ENCODE data around the gene PLD1.

DNA sequence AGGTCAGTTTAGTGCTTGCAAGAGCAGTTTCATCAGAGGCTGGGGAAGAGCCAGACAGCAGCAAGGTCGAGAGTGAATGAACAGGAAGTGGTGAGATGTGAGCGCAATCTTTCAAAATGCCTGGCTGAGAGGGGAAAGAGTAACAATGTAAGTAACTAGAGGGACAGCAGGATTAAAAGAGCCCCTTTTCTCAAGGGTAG, 30.8 kb upstream of the GPR160 start:
- PRO-cap, result no peak
- RAMPAGE, long total RNA, 4 experiments, result no peak in any of the 4 experiments

GRCh38 chr3:170180032-170180319, 1.6 kb downstream of the PHC3 start:
- PRO-cap, result no peak
- RAMPAGE, long total RNA, 4 experiments, result no peak in any of the 4 experiments

DNA sequence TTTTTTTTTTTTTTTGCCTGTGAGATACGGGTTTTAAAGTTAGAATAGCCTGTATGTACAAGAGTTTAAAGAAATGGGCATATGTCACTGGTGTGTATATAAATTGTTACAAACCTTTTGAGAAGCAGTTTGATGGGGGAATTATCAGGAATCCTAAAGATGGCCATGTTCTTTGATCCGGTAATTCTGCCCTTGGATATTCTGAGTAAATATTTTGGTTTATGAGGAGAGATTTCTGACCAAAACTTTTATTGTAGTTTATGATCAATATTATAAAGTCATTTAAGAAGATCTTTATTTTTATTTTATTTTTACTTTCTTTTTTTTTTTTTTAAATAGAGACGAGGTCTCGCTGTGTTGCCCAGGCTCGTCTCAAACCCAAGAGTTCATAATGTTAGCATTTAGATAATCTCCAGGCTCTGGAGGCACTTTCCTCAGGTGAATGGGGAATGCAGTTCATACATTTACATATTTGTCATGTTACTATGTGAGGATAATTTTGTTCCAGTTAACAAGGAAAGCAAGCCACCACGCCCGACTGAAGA, 64.3 kb downstream of the PRKCI start:
- PRO-cap, result no peak
- RAMPAGE, long total RNA, 4 experiments, result no peak in any of the 4 experiments

DNA sequence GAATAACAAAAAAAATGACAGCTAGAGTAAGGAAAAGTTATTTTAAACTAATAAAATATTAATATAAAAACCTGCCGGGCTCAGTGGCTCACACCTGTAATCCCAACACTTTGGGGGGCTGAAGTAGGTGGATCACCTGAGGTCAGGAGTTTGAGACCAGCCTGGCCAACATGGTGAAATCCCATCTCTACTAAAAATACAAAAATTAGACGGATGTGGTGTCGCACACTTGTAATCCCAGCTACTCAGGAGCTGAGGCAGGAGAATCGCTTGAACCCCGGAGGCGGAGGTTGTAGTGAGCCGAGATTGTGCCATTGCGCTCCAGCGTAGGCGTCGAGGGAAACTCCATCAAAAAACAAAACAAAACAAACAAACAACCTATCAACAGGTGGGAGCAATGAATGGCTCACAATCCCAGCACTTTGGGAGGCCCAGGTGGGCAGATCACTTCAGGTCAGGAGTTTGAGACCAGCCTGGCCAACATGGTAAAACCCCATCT, 4.7 kb downstream of the SKIL start:
- PRO-cap, result no peak
- RAMPAGE, long total RNA, 4 experiments, result no peak in any of the 4 experiments

DNA sequence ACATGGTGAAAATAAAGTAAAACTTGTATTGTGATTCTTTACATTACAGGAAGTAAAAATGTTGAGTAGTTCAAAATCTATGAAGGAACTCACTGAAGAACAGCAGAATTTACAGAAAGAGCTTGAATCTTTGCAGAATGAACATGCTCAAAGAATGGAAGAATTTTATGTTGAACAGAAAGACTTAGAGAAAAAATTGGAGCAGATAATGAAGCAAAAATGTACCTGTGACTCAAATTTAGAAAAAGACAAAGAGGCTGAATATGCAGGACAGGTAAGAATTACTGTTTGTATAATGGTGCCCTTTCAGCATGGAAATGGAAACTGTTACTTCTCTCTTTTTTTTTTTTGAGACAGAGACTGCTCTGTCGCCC, 27.7 kb upstream of the CLDN11 start:
- PRO-cap, result no peak
- RAMPAGE, long total RNA, 4 experiments, result no peak in any of the 4 experiments

DNA sequence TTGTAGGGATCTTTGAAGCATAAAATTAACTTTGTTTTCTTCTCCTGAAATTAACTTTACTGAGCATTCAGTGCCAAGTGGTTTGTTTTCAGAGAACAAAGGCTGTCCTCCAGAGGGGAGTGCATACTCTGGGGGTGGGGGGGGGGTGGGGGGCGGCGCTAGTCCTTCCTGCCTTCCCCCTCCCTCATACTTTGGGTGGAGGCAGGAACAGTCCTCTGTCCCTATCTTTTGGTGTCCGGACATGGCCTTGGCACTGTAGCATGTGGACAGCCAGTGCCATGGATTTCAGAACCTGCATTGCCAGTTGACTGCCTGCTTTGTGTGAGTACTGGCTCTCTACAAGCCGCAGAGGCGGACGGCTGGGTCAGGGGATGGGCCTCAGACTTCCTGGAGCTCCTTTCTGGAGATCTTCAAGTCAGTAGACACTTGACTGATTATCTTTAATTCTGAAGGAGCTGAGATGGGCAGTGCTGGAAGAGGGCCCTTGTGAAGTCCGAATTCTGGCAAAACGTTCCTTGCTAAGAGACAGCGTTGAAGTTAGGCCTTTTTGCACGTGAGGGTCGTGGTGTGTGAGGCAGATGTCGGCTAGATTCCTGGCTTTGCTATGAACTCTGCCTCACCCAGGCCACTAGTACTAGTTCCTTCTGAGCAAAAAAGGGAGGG, 2.5 kb downstream of the CLDN11 start:
- PRO-cap, result no peak
- RAMPAGE, long total RNA, 4 experiments, result no peak in any of the 4 experiments

DNA sequence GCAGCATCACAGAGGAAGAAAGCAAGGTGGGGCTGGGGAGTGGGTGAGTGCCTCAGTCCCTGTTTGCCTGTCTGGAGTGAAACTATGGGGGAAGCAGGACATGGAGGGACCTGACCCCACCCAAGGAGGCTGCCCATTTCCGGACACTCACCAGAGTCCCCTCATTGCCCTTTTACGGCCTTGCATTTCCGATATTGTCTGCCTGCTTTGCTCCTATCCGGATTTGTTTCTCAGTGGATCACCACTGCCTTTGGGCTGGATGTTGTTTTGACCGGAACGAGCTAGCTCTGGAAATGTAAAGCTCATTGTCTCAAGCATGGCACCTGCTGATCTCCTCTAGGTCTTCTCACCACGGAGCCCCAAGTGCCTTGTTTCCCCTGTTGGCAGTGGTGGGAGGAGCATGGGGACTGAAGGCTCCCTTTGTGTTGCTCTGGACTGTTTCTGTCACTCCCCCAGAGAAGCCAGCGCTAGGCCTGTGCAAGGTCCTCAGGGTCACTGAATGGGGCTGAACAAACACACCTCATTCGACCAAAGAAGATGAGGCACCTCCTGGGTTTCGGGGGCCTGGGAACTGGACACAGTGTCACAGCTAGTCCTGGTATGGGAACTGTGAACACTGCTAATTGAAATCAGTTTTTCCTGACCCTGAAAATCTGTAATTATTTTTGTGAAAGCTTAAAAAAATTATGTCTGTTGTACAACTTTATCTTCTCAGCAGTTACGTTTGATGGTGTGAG, 7.1 kb downstream of the CLDN11 start:
- PRO-cap, result no peak
- RAMPAGE, long total RNA, 4 experiments, result no peak in any of the 4 experiments

DNA sequence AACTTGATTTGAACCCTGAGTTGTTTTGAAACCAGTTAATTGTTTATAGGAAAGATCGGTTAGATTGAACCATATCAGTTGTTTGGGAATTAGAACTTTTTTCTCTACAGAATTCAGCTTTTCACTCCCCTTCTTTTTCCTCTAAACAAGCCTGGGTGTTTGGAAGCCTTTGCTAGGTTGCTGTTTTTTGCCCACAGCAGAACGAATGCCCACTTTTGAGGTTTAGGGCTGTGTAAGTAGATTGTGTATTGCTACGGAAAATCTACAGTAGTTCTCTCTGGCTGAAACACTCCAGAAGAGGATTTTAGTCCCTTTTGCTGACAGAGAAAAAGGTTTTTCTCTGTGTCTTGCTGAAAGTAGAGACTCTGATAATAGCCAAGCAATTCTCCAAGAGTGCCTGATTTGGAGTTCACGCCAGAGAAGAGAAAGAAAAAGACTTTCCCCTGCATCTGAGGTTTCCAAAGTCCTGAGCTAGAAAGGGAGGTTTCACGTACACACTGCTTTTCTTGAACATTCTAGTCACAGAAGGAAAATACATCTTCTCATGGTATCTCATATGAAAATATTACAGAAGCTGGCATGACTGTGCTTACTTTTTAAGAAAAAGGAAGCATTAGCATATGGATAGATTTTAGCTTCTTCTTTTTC, 11.3 kb downstream of the CLDN11 start:
- PRO-cap, result no peak
- RAMPAGE, long total RNA, 4 experiments, result no peak in any of the 4 experiments

DNA sequence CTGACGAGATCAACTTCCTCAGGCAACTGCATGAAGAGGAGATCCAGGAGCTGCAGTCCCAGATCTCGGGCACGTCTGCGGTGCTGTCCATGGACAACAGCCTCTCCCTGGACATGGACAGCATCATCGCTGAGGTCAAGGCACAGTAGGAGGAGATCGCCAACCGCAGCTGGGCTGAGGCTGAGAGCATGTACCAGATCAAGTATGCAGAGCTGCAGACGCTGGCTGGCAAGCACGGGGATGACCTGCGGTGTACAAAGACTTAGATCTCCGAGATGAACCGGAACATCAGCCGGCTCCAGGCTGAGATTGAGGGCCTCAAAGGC, 77.4 kb downstream of the CLDN11 start:
- PRO-cap, result no peak
- RAMPAGE, long total RNA, 4 experiments, result no peak in any of the 4 experiments

- PRO-cap, result no peak
- RAMPAGE, long total RNA, 4 experiments, result no peak in any of the 4 experiments
These were observed 621 bp downstream of the SLC7A14 start for GRCh38 chr3:170585100-170585808.

GRCh38 chr3:170884150-170884992, 14.4 kb upstream of the RPL22L1 start:
- PRO-cap, result no peak
- RAMPAGE, long total RNA, 4 experiments, result no peak in any of the 4 experiments

DNA sequence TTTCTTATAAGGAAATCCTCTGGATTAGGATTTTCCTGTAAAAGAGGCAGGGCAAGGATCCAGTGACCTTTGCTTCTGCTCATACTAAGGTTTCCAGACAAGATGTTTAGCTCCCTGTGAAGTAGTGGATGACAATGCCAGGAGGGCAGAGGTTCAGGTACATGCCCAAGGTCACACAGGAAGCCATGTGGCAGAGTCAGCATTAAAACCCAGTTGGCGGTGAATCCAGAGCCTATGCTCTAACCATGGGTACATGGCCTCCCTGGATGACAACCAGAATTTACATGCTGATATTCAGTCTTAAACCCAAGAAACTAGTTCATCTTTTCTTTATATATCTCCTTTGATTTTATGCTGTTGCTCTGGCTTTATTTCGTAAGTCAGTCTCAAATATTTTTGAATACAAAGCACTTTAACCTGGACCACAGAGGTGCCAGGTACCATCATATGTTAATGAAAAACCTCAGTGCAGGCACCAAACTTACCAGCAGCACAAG, 27.9 kb downstream of the SLC2A2 start:
- PRO-cap, result no peak
- RAMPAGE, long total RNA, 4 experiments, result no peak in any of the 4 experiments

- PRO-cap, result no peak
- RAMPAGE, long total RNA, 4 experiments, result no peak in any of the 4 experiments
These were observed 125.8 kb downstream of the TNIK start for GRCh38 chr3:171334199-171334960.

DNA sequence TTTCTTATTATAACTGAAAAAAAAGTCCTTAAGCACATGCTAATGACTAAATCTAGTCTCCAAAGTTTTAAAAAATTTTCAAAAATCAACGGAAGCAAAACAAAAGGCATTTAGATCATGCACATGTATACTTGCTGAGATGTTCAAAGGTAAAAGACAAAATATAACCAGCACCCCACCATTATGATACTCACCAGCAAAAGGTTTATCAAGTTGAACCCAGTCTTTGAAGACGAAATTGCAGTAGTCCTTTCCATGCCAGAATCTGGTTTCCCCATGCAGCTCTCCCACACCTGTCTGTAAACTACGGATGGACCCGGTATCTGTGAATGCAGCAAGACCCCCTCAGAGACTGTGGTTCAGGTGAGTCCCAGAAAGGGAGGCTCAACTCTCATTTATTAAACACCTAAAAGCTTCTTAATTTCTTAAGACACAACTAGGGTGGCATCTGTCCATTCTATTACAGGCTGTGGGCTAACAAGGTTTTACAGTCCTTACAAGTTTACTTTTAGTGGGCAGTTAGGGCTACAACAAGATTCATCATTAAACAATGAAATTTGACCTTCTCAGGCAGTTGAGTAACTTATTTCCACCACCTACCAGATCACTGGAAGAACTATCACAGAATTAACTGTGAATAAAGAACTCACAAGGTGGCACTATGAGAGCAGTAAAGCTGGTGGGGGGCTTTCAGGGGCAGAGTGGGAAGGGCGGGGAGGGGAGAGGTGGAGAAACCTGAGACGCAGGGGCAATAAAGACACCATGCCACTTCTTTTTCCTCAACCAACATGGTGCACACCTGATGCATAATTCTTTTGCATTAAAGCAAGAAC, 132.7 kb downstream of the PLD1 start:
- PRO-cap, result no peak
- RAMPAGE, long total RNA, 4 experiments, result start-site peak on the minus strand in 1 of 4 experiments, centred at position 463 of the sequence, 21 reads per replicate

DNA sequence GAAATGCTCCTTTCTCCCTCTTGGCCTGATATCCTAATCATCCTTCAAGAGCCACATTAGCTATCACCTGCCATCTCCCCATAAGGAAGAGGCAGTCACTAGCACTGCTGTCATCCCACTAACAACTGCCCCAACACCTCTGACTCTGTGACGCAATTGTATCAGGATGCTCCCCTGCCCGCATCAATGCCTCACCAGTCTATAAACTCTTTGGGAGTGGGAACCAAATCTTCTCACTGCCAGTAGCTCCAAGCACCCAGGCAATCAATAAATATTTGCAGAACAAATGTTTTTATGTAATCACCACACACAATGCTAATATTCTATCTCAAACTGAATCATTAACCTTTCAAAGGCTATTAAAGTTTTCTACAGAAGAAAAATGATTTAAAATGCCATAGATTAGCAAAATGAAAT, 131.4 kb downstream of the PLD1 start:
- PRO-cap, result no peak
- RAMPAGE, long total RNA, 4 experiments, result no peak in any of the 4 experiments

DNA sequence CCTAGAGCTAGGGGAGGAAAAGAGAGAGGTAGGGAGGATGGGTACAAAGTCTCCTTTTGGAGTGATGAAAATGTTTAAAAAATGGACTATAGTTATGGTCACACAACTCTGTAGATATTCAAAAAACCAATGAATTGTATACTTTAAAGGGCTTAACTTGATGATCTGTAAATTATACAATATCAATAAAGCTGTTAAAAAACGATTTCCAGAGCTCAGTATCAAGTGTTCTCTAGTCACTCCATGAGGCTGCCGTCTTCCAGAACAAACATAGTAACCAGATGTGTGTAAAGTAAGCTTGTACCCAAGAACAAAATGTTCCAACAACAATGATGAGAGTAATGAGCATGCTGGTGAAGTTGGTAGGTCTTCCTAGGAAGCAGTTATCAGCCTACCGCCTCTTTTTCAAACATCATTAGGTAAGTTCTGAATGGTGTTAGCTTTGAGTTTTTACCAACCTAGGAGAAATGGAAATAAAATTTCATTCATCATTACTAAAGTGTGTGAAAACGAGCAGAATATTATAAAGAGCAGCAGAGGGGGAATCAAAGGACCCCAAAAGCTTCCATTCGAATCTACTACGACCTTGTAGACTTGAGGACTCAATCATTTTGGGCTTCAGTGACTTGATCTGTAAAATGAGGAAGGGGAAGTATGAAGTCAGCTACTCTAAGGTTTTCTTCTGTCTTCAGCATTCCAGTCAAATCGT, 45.1 kb downstream of the PLD1 start:
- PRO-cap, result no peak
- RAMPAGE, long total RNA, 4 experiments, result no peak in any of the 4 experiments

DNA sequence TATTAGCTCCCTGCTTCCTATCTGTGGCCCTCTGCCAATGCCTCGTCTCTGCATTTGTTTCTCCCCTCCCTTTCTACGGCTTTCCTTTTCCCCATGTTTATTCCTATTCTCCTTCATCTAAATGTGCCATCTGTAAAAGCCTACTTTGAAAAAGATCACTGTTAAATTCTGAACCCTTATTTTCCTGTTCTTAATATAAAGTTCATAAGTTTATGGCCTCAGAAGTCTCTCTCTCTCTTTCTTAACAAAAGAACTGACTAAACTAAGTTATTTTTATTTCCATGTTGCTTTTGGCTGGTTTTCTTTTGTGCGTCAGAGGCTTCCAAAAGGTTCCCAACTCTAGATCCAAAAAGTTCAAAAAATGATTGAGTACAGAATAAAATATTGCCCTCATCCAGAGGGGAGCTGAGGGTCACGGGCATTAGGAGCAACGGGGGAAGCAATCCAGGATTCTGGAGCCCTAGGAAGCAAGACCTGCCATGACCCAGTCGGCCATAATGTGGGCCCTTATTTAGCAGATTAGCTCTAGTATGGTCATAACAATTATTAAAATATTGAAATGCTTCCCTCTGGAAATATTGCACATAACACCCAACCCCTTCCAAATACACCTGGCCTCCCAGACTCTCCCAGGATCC, 5.3 kb downstream of the PLD1 start:
- PRO-cap, result no peak
- RAMPAGE, long total RNA, 4 experiments, result no peak in any of the 4 experiments

- PRO-cap, result bidirectional peak, plus-strand start at chr3:171810095, minus-strand start at chr3:171809915; bidirectional peak, plus-strand start at chr3:171810593, minus-strand start at chr3:171810454
- RAMPAGE, long total RNA, 4 experiments, result start-site peak on the minus strand in 3 of 4 experiments, at chr3:171810443-171810498 at its widest, 156 to 775 reads per replicate
These were observed at the start of gene PLD1 for GRCh38 chr3:171809824-171810905. TSS of gene PLD1 (minus strand) at chr3:171810483.

DNA sequence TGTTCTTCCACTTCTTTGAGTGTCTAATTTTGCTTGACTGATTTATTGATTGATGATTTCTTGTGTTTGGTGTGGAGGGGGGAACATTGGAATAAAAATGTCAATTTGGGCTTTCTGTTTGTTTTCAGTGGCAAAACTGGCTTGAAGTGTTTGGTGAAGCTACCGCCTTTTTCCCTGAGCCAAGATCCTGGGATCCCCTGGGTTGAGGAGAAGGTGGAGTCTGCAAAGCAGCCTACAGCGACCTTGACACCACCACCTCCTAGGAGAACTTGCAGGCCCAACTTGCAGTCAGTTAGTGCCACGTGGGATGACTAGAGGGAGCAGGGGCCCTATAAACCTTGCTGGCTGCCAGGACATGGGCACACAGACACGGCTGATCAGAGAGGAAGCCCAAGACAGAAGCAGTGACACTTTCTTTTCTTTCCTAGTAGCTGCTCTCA, 2.5 kb upstream of the TMEM212 start:
- PRO-cap, result no peak
- RAMPAGE, long total RNA, 4 experiments, result no peak in any of the 4 experiments

DNA sequence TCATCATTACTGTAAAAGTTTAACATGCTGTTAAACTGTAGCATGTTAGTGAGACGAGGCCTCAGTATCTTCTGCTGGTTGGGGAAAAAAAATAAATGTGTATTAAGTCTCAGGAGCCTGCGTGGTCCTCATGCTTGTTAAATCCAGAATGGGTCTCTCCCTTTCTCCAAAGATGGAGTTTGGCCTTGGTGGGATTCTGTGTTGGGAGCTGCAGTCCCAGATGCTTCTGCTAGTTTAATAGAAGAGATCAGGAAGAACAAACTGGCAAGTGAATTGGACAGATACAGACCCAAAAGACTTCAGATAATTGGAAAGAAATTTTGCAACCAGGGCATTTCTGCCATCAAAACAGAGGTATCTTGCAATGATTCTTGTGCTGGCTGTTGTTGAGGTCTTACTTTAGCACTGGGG, 39.8 kb downstream of the FNDC3B start:
- PRO-cap, result no peak
- RAMPAGE, long total RNA, 4 experiments, result start-site peak on the plus strand in 1 of 4 experiments, centred at position 82 of the sequence, 9 reads per replicate